ENCODE data around the gene MRPS33.

- PRO-cap, result bidirectional peak, plus-strand start at chr7:140924532, minus-strand start at chr7:140924169; bidirectional peak, plus-strand start at chr7:140924560, minus-strand start at chr7:140924577; bidirectional peak, plus-strand start at chr7:140924651, minus-strand start at chr7:140924708
These were observed 485 bp downstream of the BRAF start for GRCh38 chr7:140924019-140924869.

DNA sequence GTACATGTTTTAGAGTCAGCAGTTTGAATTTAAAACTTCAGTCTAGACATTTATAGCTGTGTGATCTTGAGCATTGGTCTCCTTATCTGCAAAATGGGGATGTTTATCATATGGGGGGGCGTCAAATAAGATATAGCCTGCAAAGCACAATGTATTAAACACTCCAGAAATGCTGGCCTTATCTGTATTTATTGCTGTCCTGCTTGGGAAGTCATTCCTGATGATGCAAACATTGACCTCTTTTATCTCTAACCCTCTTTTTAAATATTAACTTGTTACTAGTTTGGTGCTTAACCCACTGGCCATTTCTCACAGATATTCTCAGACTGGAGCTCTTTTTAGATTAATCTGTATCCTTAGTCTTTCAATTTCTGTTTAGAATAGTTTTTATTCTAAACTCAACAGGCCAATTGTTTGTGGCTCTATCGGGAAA, 13.2 kb downstream of the MRPS33 start:
- PRO-cap, result no peak

GRCh38 chr7:141014579-141015584, at the start of gene MRPS33:
Gene MRPS33 (minus strand): TSS chr7:141014952.
- PRO-cap, result unidirectional peak, plus-strand start at chr7:141014747; bidirectional peak, plus-strand start at chr7:141015172, minus-strand start at chr7:141014896

- PRO-cap, result no peak
These were observed 2.0 kb upstream of the TMEM178B start for GRCh38 chr7:141071863-141072307.

DNA sequence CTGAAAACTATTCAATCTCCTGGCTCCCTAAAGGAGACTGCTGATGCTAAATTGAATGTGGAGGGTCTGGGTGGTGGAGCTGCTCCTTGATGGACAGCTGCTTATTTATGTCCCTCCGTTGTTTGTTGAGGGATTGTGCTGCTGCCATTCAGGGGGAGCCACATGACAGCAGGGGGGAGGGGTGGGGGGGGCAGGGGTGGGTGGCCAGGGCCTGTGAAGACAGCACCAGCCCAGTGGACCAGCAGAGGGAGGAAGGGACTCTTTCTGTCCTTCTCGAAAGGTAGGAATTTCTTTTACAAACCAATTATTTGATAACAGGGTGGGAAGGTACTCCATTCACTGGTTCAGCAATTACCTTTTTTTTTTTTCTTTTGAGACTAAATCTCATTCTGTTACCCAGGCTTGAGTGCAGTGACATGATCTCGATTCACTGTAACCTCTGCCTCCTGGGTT, 184.3 kb upstream of the AGK start:
- PRO-cap, result no peak

GRCh38 chr7:141664362-141665574, 37.2 kb downstream of the DENND11 start:
- PRO-cap, result no peak

- PRO-cap, result no peak
These were observed 10.4 kb upstream of the SSBP1 start for GRCh38 chr7:141727740-141728219.

- PRO-cap, result no peak
These were observed 32.4 kb downstream of the PRSS58 start for GRCh38 chr7:142225498-142225854.

DNA sequence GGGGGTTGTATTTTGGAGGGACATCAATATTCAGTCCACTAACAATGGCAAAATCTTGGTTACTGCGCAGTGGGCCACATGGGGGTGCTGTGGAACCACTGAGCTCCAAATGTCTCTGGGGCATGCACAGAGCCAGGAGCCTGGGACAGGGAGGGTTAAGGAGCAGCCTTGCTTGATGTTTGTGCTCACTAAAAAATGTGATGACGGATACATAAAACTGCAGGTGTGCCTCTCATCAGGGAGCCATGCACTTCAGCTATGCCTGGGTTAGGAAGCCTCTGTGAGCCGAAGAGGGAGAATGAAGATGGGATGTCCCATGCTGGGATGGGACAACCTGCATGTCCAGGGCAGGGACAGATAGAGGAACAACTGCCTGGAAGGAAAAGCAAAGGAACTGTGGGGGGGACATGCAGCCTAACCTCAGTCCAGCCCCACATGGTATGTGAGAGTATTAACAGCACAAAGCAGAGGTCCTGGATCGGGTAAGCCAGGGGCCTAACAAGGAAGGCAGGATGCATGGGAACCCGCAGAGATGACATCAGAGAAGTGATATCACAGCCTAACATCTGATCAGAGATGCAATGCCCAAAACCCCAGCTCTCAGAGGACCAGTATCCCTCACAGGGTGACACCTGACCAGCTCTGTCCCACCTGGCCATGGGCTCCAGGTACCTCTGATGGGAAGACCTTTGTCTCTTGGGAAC, 62.4 kb upstream of the PRSS58 start:
- PRO-cap, result no peak

DNA sequence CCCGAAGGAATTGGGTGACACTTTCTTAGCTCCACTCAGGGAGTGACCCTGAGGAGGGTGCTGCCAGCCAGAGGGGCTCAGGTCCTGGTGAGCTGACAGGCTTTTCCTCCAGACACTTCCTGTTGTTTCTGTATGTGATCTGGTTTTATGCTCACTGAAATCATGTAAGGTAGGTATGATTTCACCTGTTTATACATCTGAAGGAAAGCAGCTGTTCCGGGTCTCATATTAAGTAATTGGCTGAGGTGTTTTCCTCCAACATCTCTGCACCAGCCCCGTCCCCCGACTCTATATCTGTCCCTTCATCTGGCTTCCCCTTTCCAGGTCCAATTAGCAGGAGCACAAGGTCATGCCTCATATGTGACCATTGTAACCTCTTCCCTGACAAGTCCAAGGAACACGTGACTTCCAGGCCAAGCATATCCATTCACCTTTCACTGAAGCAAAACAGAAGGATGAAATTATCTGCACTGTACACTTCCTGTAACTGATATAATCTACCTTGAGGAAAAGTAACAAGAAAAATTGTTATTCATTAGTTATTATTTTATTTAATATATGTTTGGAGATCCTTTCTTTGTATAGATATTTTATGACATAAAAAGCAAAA, 66.5 kb upstream of the PRSS58 start:
- PRO-cap, result no peak

GRCh38 chr7:142528802-142529477, 220.3 kb upstream of the PRSS1 start:
- PRO-cap, result no peak

- PRO-cap, result no peak
These were observed 32.7 kb upstream of the PRSS1 start for GRCh38 chr7:142716571-142716972.

- PRO-cap, result no peak
These were observed 14.0 kb downstream of the PRSS2 start for GRCh38 chr7:142784699-142785190.

GRCh38 chr7:142812239-142813156, 41.7 kb downstream of the PRSS2 start:
- PRO-cap, result unidirectional peak, plus-strand start at chr7:142812625; unidirectional peak, plus-strand start at chr7:142812666; unidirectional peak, plus-strand start at chr7:142812937; bidirectional peak, plus-strand start at chr7:142813025, minus-strand start at chr7:142812987

DNA sequence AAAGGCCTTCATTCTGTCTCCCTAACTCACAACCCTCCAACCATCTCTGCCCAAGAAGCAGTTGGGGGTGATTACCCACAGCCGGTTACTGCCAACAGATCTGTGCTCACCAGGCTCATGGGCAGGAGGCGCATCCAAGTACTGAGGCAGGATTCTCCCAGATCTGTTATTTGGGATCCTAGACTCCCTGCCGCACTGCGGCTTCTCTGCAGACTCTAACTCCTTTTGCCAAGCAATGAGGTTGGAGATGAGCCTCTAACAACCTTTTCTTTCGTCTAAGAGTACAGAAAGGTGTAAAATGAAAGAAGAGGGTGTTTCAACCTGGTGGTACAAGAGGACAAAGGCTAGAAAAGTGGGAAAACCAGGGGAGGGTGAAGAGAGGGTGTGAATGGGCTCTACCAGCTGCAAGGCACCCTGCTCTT, 950 bp upstream of the LLCFC1 start:
- PRO-cap, result no peak

GRCh38 chr7:143049500-143049951, 2.6 kb upstream of the OR6V1 start:
- PRO-cap, result no peak

DNA sequence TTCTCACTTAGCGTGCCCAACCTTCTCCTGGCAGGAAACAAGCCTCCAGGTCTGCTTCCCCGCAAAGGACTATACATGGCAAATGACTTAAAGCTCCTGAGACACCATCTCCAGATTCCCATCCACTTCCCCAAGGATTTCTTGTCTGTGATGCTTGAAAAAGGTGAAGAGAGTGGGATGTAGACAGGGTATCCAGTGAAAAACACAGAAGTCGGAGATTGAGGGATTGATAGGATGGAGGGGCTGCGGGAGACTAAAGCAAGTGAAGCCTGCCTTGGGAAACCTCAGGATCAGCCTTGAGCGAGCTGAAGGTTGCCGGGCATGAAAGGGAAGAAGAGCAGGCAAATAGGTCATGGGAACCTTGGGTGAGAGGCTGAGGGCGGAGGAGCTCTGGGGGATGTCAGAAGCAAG, 1.3 kb downstream of the GSTK1 start:
- PRO-cap, result no peak

DNA sequence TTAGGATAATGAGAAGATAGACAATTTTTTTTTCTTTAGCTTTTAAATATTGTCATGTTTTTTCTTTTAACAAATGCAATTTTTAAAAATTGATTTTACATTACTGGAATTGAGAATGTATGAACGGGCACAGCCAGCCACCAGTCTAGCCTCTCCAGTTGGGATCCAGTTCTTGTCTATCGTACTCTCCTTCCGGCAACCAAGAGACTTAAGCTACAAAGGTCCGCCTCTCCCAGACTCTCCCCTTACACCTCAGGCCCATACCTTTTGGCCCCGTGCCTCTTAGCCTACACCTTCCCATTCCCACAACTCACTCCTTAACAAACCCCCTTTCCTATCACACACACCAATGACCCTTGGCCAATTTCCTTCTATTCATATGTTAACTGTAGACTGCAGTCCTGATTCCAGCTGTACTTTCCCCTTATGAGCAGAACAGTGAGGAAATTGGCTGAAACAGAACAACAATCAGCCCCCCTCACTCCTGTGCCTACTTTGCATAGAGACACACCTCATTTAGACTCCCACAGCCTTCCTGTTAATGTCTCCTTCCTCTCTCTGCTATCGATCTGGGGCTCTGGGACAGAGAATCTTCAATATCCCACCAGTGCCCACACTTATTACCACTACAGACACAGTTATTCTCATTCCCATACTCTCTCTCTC, 1.4 kb upstream of the TMEM139 start:
- PRO-cap, result no peak

- PRO-cap, result no peak
These were observed 15.6 kb downstream of the CLCN1 start for GRCh38 chr7:143331468-143331909.

DNA sequence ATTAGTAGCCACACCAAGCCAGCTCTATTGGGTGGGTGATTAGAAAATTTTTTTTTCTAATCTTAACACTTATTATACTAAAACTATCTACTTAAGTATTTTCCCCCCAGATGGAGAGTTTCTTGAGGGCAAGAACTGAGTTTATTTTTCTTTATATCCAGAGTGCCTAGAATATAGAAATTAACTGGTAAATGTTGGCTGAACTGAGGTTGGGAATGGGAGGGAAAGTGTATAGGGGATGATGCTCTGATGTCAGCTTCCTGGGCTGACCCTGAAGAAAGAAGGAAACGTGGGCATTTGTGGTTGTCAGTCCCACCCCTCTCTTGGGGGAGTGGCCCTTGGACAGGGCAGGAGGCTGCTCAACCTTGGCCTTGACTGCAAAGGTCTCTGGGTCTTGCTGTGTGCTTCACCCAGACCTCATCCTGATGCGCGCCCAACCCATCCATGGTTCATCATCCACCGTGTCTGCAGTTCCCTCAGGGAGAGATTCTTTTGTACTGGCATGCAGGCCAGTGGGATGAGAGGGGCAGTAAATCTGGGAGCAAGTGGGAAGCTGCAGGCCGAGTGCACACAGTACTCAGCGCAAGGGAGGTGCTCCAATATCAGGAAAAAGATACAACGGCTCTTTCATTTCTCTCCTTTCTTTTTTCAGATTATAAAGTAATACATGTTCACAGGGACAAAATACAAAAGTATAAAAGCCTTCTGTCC, 4.8 kb upstream of the ZYX start:
- PRO-cap, result no peak

Measured in endodermal cell (in vitro differentiated cells).